ENCODE data around the genes HMG20B, SIRT6 and TMIGD2.

DNA sequence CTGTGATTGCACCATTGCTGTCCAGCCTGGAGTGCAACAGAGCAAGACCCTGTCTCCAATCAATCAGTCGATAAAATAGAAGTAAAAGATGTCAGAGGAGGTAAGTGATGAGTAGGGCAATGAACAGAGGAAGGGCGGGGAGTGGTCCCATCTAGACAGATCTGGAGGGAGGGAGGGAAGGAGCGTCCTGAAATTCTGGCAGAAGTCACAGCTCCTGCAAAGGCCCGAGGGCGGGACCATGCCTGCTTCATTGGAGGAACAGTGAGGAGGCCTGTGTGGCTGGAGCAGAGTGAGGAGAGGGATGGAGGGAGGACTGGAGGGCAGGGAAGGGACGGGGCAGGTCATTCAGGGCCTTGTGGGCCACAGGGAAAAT lies 9.6 kb downstream of the SMIM24 start:
- PRO-cap, result no peak
- RAMPAGE, long total RNA, result no peak

DNA sequence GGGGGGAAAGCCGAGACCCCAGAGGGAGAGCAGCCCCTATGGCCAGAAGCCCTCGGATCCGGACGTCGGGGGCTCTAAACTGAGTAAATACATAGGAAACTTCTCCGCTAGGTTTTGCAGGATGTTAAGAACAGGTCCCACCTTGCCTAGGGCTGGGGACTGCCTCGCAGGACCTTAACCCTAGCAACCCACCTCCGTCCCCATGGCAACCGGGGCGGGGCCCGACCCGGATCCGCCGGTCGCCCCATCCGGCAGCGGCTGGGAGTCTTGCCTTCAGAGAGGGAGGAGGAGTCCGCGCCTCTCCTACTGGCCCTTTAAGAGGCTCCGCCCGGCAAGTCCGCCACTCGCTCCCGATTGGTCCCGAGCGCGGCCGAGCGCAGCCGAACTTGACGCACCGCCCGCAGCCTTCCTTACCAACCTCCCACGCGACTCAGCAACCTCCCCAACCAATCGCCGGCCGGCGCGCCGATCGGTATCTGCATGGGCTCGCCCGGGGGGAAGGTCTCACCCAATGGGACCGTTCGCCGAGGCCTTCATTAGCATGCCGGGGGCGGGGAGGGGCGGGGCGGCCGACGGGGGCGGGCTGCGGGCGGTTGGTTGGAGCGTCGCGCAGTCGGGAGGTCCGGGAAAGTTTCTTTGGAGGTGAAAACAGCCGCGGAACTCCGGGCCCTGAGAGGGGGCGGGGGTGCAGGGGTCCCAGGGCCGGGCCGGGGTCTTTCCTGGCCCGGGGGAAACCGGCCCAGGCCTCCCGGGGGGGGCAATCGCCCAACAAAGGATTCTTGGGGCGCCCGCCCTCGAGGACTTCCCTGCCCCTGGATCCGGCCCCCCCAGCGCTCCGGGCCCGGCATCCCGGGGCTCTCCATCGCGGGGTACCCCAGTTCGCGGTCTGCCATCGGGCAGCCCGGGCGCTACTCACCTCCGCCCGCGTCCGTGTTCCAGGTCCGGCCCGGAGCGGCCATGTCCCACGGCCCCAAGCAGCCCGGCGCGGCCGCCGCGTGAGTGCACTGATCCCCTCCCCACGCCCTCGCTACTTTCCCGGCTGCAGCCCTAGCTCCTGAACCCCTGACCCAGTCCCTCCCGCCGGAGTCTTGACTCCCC lies at the start of gene HMG20B:
HMG20B (plus strand) TSS at position 592 of the 1,098 bp plus-strand sequence.
- PRO-cap, result bidirectional peak, plus-strand start at position 612 of the sequence, minus-strand start at position 275 of the sequence
- RAMPAGE, long total RNA, result no peak

- PRO-cap, result no peak
- RAMPAGE, long total RNA, result no peak
Measured at GRCh38 chr19:3604818-3605469, 1.7 kb downstream of the TBXA2R start.

- PRO-cap, result unidirectional peak, minus-strand start at chr19:3655850
- RAMPAGE, long total RNA, result no peak
Measured at GRCh38 chr19:3655654-3656391, 29.2 kb upstream of the CACTIN start.

GRCh38 chr19:3668168-3668698 lies 32.0 kb downstream of the PIP5K1C start:
- PRO-cap, result unidirectional peak, plus-strand start at chr19:3668411
- RAMPAGE, long total RNA, result no peak

DNA sequence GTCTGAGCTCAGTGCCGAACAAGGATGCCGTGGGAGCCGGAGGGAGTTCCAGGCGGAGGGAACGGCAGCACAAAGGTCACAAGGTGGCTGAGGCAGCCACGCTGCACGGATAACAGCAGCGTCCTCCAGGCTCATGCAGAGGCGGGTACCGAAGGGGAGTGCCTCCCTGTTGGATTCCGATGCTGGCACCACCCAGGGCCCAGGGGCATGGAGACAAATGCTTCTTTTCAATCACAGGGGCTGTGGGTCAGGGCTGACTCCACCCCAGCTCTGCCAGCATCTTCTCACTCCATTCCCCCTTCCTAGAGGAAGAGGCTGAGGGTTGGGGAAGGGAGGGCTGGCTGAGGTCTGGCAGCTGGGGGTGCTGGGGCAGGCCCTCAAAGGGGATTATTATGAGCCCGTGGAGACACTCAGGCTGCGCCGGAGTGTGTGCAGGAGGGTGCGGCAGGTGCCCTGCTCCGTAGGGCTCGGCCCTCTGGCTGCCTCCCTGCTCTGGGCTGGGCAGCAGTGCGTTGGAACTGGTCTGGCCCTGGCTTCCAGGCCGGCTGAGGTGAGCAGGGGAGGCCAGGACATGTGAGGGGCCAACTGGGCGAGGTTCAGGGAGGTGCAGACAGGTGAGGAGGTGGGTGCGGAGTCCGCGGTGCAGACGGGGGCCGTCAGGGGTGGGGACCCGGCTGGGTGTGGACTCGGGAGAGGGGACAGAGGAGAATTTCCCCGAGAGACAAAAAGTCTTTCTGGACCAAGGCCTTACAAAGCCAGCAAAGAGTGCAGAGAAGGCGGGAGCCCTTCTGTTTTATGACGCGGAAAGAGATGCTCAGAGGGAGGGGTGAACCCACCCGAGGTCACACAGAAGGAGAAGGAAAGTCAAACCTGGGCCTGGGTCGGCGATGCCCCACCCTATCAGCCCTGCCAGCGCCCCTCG lies 31.2 kb downstream of the PIP5K1C start:
- PRO-cap, result unidirectional peak, minus-strand start at position 767 of the sequence
- RAMPAGE, long total RNA, result no peak

DNA sequence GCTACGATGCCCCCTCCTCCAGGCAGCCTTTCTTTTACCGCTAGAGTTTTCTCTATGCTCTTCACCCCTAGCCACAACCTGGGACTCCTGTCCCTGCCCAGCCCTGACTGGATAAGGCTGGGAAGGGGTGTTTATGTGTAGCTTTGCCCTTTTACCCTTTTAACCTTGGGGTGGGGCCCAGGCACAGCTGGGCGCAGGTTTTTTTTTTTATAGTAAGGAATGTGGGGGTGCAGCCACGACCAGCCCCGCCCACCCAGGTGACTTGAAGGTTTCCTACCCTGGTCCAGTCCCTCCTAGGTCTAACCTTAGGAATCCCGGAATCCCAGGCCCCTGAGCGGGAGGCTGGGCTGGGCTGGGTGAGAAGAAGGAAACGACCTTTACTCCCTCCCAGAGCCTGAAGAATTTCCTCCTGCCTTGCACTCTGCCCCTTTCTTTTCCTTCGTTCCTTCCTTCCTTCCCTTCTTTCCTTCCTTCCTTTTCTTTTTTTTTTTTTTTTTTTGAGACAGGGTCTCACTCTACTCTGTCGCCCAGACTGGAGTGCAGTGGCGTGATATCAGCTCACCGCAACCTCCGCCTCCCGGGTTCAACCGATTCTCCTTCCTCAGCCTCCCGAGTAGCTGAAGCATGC lies 12.4 kb downstream of the TJP3 start:
- PRO-cap, result no peak
- RAMPAGE, long total RNA, result no peak

DNA sequence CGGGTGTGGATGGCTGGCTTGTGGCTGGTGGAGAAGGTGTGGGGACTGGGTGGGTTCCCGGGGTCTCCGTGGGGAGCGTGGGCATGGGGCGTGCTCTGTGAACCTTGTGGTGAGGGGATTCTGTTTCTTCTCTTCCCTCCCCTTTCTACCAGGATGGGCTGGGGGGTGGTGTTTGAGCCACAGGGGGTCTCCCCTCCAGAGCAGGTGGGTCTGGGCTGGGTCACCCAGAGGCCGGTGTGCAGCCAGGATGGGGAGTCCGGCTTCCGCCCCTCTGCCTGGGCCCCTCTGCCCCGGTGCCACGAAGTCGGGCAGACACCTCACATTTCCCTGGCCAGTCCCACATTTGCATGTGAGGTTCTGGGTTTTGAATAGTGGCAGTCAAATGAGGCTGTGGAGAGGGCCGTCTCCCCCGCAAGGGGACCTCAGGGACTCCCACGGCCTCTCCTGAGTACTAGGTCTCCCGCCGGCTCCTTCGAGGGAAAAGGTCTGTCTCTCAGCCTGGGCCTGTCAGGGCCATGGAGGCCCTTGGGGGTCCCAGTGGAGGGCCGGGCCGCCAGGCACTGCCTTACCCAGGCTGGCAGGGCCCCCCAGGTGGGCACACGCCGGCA lies 24.1 kb upstream of the MATK start:
- PRO-cap, result no peak
- RAMPAGE, long total RNA, result no peak

DNA sequence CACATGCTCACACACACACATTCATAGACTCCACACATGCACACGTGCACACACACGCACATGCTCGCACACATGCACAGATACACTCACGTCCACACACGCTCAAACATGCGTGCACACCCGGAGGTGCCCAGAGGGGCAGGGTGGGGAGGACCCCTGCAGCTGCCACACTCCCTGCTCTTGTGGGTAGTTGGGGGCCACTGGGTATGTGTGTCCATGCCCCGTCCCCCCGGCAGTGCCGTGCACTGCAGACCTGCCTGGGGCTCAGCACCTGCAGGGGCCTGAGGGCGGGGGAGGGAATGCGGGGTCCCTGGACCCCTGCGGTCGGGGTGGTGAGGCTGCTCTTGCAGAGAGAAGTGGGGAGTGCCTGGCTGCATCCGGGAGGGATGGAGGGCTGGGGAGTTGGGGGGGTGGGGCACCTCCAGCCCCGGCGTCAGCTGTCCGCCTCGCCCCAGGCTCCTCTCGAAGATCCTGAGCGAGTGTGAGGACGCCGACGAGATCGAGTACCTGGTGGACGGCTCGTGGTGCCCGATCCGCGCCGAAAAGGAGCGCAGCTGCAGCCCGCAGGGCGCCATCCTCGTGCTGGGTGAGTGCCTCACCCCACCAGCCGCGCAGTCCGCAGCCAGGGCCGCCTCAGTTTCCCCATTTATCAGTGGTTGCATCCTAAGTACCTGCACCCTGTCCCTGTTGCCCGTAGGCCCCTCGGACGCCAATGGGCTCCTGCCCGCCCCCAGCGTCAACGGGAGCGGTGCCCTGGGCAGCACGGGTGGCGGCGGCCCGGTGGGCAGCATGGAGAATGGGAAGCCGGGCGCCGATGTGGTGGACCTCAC lies 29.6 kb downstream of the ZBTB7A start:
- PRO-cap, result no peak
- RAMPAGE, long total RNA, result start-site peak on the plus strand centred at position 632 of the sequence, 321 bp wide, 33 reads

DNA sequence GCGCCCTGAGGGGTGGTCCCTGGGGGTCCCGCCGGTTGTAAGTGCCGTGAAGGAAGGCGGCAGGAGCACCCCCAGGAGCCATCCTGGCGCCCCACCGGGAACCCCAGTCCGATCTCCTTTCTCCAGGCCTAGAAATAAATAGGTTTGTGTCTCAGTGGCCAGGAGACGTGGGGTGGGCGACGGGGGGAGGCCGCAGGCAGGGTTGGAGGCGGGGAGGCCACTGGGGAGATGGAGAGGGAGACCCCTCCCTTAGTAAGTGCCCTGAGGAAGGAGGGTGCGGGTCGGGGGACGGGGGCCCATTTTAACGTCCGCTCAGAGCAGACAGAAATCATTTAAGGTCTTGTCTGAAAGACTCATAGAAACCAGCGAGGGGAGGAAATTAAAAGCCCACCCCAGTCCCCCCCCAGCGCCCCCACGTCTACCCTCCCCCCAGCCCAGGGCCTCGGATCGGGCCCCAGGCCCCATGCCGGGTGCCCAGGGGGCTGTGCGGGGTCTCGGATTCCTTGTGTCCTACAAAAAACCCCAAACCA lies 19.7 kb downstream of the ZBTB7A start:
- PRO-cap, result no peak
- RAMPAGE, long total RNA, result no peak

DNA sequence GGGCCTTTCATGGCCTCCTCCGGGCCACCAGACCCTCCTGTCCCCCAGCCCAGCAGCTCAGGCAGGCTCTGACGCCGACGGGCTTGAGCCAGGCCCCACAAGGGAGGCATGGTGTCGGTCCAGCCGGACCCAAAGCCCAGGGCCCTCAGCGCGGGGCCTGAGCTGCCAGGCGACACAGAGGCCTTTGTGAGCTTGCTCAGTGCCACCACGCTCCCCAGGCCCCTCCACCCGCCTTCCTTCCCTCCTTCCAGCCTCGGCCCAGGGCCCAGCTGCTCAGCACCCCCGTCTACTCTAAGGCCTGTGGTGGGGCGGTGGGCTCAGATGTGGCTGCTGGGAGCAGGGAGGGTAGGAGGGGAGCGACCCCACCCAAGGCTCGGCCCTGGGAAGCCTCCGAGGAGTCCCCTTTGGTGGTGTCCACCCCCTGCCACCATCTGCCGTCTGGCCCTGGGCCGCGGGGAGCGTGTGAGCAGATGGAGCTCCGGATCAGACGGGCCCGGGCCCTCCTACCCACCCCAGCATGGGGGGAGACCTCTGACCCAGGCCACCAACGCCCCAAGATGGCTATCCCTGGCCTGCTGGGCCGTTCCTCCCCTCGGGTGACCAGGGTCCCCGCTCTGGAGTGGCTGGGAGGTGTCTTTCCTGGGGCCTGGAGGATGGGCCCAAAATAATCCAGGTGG lies 7.9 kb downstream of the ZBTB7A start:
- PRO-cap, result no peak
- RAMPAGE, long total RNA, result no peak

DNA sequence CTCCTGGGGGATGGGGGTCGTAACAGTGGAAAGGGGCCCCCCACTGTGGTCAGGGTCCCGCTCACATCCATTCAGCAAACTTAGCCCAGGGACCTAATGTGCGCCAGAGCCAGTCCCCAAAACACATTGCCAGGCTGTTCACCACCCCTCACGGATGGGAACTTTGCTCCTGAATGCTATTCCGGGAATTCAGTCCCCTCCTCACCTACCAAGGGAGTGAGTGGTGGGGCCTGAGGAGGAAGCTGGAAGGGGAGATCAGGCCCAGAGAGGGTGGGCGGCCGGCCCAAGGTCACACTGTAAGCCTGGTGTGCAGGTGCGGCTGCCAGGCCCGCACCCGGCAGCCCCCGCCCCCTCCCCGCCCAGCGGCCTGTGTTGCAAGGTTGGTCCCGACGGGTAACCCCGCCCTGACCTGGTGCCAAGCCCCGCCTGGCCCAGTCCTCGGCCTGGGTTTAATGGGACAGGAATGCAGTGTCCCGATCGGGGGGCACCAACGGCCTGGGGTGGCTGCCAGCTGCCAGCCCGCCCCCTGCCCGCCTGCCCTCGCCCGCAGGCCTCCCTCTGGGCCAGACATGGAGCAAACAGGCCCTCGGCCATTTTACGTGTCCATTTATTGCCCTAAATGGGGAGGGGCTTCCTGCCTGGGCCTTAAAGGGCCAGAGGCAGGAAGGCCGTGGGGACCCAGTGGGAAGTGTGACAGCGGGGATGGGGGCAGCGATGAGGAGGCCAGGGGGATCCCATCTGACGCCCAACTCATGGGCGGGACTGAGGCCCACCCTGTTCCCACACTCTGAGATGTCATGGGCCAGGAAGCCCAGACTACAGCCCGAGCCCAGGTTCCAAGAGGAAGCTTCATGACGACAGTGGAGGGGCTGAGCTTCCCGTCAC lies 5.4 kb downstream of the ZBTB7A start:
- PRO-cap, result bidirectional peak, plus-strand start at position 434 of the sequence, minus-strand start at position 354 of the sequence
- RAMPAGE, long total RNA, result no peak

- PRO-cap, result bidirectional peak, plus-strand start at chr19:4064869, minus-strand start at chr19:4064797; bidirectional peak, plus-strand start at chr19:4065159, minus-strand start at chr19:4065128
- RAMPAGE, long total RNA, result no peak
Measured at GRCh38 chr19:4064734-4065338, 1.9 kb downstream of the ZBTB7A start.

- PRO-cap, result no peak
- RAMPAGE, long total RNA, result no peak
Measured at GRCh38 chr19:4086232-4086993, 19.7 kb upstream of the ZBTB7A start.

- PRO-cap, result no peak
- RAMPAGE, long total RNA, result no peak
Measured at GRCh38 chr19:4097198-4098084, 26.5 kb downstream of the MAP2K2 start.

DNA sequence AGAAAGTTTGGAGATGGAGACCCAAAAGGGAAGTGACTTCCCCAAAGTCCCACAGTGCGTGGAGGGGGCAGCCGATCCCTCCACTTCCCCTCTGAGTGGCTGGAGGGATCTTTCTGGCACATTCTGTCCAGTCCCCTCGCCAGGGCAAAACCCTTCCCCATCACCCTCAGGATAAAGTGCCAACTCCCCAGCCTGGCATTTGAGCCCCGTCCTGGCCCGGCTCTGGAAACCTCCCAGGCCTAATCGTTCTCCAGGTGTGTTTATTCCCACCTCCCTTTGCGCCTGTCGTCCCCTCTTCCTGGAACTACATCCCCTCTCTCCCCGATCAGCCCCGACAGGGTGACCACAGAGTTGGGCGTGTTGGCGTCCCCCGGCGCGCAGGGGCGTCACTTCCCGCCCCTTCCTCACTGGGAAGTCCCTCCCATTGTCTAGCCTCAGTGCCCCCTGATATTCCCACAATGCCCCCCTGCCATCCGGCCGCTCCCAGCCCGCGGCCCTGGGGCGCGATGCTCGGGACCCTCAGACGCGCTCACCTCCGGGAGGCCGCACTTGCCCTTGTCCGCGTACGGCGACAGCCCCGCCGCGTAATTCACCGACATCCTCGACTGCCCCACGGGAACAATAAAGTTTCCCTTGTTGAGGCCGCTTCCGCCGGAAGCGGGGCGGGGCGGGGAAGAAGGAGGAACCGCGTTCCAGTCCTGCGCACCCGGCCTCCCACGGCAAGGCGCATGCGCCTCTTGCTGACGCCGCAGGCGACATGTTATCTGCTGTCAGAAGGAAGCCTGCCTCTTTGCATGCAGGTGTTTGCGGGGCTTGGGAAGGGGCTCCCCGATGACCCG lies at the start of gene SIRT6:
SIRT6 (minus strand) TSS at position 623 of the 839 bp plus-strand sequence.
- PRO-cap, result bidirectional peak, plus-strand start at position 722 of the sequence, minus-strand start at position 623 of the sequence
- RAMPAGE, long total RNA, result start-site peak on the minus strand centred at position 612 of the sequence, 5 bp wide, 40 reads

- PRO-cap, result no peak
- RAMPAGE, long total RNA, result no peak
Measured at GRCh38 chr19:4284180-4285051, 5.3 kb downstream of the SHD start.

GRCh38 chr19:4302201-4302560 lies at the start of gene TMIGD2:
Gene TMIGD2, minus strand, starts transcription at chr19:4302389.
- PRO-cap, result no peak
- RAMPAGE, long total RNA, result start-site peak on the minus strand at chr19:4302383-4302389, 5 reads

GRCh38 chr19:4310186-4310870 lies 5.9 kb downstream of the FSD1 start:
- PRO-cap, result no peak
- RAMPAGE, long total RNA, result no peak

DNA sequence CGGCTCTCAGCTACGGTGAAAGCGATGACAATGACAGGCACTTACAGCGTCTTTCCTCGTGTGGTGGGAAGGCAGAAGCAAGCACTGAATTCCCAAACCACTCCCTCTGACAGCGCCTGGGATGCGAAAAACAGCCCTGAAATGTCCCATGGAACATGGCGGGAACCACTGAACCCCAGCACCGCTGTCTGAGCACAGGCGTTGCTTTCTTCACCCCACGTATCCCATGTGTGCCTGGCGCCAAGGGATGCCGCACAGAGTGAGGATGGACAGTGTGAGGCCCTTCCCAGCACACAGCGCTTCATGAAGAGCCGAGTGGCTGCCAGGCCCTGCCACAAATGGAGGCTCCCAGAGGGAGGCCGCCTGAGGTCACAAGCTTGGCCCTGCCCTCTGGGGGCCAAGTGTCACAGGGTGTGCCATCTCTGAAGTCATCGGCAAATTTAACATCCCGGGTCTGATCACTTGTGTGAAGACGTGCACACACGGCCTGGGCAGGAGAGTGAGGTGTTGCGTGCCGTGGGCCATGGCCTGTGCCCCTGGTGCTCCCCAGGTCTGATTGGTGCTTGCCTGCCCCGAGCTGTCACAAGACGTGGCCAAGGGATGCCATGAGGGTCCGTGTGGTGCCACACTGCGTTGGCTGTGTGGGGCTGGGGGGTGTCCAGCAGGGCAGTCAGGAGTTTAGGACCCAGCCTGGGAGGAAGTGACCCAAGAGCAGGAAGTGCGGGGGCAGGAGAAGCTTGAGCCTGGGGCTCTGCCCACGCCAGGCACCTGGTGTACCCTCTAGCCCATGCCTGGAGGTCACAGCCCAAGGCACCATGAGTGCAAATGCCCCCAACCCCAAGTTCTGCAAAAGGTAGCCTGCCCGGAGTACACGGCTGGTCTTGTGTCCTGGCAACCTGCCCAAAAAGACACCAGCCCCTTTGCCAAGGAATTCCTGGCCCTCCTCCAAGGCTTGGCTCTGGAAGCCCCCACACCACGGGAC lies 24.6 kb downstream of the MPND start:
- PRO-cap, result no peak
- RAMPAGE, long total RNA, result start-site peak on the minus strand centred at position 915 of the sequence, 185 bp wide, 6 reads

All from vagina (tissue), 1 donor.